Paraaortic lymph node (tissue), 1 donor: ENCODE measurements around a stretch of chr1.

DNA sequence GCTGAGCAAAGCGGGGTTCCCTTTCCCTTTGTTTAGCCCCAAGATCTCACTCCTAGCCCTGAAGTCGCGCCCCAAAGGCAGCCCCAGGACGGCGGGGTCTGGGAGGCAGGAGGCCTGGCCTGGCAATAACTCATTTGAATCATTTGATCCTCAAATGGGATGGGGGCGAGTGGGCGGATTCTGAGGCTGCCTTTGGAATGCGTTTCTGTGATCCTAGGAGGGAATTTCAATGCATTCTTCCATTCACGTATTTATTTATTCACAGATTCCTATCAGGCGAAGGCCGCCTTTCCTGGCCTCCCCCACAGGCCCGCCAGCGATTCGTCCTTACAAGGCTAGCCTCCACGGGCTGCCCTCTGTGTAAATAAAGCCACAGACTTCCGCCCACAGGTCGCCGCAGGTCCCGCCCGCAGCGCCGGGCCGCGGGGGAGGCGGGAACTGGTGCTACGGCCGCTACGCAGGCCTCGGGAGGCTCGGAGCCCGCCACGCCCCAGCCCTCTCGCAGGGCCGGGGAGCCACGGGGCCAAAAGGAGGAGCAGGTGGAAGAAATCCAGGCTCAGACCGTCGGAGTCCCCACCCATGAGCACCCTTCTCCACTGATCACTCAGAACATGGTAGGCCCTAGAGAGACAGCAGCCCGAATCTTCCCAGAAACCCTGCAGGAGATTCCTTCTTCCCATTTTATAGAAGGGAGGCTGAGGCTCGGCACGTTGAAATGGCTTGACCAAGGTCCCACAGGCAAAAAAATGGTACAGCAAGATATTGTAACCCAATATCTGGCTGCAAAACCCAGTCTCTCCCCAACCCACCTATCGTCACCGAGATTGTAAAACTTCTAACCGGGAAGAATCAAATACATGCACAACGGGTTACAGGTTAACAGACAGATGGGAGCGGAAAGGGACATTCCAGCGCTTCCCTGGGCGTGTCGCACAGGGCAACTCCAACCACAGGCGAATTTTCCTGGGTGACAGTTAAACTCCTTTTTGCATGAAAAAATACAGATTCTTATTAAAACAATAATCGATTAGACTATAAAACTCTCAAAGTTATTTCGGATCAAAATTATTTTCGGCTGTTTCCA is 31.5 kb upstream of the JUN start:
- PRO-cap: unidirectional peak, plus-strand start at position 456 of the sequence; unidirectional peak, plus-strand start at position 886 of the sequence

GRCh38 chr1:58882876-58884336 is 99.6 kb upstream of the JUN start:
- PRO-cap: no peak

GRCh38 chr1:58896509-58897003 is 112.7 kb upstream of the JUN start:
- PRO-cap: no peak

- PRO-cap: no peak
Measured at GRCh38 chr1:58902790-58903138, 118.9 kb upstream of the JUN start.

DNA sequence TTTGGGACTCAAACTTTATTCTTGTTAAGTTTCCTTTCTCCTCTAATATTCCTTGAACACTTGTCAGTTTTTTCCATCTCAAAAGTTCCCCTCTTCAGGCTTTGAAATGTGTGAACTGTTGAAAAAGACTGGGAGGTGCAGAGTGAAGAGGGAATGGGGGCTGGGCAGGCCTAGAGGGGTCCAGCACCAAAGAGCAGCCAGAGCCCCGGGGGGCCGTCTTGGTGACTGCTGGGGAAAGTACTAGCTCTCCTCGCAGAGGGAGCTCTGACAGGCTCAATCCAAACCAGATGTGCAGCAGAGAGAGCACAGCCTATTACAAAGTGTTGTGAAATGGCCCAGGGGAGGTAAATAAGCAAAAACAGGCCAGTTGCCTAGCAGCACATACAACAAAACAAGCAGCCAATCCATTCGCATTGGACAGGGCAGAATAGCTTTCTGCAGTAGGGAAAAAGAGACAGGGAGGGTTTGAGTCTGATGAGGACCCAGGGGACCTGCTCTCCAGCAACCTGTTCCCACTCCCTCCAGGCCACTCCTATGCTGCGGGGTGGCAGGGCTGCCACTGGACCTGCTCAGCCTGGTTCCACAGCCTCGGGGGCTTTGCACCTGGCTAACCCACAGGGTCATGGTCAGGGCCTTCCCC is 239.7 kb upstream of the FGGY start:
- PRO-cap: no peak

DNA sequence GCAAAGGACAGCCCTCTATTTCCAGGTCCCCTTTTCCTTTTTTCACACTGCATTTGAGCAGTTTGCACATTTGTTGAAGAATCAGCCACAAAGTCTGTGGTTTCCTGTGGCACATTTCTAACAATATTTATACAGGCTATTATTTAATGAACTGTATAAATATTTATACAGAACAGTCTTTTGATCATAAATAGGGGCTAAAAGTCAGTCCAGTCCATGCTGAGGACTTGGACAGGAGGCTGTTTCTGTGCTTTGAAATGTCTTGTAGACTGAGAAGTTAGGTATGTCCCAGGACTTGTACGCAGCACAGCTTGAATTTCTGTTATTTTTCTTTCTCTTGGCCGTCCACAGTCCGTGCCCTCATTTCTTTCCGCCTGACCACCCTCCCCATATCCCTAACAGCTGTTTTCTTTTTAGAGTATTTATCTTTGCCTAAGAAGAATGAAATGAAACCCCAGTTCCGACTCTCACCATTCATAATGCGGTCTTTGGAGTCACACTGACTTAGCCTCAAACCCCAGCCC is 19.7 kb downstream of the FGGY start:
- PRO-cap: no peak

- PRO-cap: unidirectional peak, plus-strand start at chr1:59355013
Measured at GRCh38 chr1:59354417-59355076, 57.7 kb downstream of the FGGY start.

- PRO-cap: no peak
Measured at GRCh38 chr1:59427013-59427599, 130.2 kb downstream of the FGGY start.

DNA sequence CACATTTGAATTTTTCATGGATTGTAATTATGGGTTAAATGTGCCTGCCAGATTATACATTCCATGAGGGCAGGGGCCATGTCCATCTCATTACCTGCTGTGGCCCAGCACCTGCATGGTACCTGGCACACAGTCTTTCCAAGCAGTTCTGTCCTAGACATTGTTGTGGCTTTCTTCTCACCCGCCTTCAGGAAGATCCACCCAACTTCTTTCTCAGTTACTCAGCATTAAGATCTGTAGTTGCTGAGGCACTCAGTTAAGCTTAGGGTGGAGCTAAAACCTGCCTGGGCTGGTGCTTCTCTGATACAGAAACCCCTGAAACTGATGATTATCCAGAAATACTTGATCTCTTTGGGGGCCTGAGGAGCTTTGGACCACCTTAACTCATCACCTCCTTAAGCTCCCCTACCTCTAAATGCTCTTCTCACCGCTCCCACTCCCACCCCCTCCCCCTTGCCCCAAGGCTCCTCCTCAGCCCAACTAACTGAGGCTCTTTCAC is 190.5 kb downstream of the FGGY start:
- PRO-cap: no peak

GRCh38 chr1:59499624-59499976 is 202.7 kb downstream of the FGGY start:
- PRO-cap: no peak

- PRO-cap: no peak
Measured at GRCh38 chr1:59512190-59512708, 215.4 kb downstream of the FGGY start.

GRCh38 chr1:59669763-59670028 is 145.1 kb upstream of the HOOK1 start:
- PRO-cap: no peak

GRCh38 chr1:60621227-60621939 is 461.0 kb upstream of the NFIA start:
- PRO-cap: no peak

GRCh38 chr1:60867700-60868153 is 214.6 kb upstream of the NFIA start:
- PRO-cap: no peak

- PRO-cap: no peak
Measured at GRCh38 chr1:60983688-60984336, 98.5 kb upstream of the NFIA start.

GRCh38 chr1:60989797-60990211 is 92.6 kb upstream of the NFIA start:
- PRO-cap: no peak

GRCh38 chr1:61115020-61115521 is 32.7 kb downstream of the NFIA start:
- PRO-cap: no peak

DNA sequence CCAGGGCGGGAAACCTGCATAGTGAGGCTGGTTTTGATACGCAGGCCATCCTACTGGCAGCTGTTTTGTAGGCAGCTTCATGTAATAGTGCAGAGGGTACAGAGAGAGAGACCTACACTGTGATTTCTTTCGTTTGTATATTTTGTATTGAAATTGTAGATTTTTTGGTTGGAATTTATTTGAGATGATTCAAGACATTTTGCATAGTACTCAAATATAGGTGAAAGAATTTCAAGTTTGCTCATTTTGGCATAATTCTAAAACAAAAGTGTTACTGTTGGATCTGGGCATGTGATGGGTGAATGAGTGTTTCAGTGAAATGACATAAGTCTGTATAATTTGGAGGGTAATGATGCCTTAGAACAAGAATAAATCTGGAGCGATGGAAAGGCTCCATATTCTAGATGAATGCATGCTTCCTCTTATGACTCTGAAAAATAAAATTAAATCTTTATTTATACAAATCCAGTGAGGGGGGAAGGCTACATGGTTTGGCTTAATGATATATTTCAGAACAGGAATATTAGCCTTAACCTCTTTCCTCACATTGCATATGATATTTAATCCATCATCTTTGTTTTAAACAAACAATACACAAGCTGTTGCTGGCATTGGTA is 41.0 kb downstream of the NFIA start:
- PRO-cap: no peak

DNA sequence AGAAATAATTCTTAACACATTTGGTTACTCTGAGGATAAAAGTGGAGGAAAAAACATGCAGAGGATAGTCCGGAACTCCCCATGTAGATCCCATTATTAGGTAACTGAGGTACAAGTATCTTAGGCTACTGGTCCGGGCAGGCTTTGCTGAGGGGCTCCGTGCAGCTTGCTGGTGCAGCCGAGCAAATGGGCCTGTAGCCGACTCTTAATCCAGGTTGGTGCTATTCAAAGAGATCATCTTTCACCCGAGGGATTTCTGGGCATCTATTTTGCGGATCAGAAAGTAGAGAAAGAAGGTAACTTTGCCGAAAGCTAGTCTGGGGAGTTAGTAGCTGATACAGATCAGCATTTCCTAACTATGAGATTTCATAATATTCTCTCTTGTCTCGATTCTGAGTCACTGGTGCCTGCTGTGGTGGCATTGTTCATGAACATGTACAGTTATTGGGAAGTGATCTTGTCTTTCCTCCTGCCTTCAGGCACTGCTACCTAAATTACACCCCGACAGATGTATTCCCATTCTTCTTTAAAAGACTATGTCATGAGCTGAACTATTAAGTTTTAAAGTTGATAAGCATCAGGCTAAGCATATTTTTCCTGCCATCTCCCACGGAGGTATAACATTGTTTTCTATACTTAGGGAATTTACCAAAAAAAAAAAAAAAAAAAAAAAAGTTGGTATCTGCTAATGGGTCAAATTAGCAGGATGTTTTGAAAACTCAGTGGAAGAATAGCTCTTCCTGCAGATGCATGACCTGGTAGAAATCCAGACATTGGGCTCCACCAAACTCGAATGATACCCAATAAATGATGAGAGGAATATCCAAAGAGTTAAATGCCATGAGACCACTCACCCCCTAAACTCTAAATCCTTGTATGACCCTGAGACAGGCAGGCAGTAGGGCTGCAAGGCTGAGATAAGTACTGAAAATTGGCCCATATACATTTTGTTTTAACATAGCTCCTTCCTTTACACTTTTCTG is 57.2 kb downstream of the NFIA start:
- PRO-cap: no peak

GRCh38 chr1:61147883-61148451 is 65.6 kb downstream of the NFIA start:
- PRO-cap: no peak